GM06990 (cell line): ENCODE measurements around the genes ZFX, PPP4R3C and TASL.

- RRBS, result no CpG with 5 or more reads among the region's 1 CpG
Observed at GRCh38 chrX:23817249-23817627, 34.3 kb downstream of the SAT1 start.

DNA sequence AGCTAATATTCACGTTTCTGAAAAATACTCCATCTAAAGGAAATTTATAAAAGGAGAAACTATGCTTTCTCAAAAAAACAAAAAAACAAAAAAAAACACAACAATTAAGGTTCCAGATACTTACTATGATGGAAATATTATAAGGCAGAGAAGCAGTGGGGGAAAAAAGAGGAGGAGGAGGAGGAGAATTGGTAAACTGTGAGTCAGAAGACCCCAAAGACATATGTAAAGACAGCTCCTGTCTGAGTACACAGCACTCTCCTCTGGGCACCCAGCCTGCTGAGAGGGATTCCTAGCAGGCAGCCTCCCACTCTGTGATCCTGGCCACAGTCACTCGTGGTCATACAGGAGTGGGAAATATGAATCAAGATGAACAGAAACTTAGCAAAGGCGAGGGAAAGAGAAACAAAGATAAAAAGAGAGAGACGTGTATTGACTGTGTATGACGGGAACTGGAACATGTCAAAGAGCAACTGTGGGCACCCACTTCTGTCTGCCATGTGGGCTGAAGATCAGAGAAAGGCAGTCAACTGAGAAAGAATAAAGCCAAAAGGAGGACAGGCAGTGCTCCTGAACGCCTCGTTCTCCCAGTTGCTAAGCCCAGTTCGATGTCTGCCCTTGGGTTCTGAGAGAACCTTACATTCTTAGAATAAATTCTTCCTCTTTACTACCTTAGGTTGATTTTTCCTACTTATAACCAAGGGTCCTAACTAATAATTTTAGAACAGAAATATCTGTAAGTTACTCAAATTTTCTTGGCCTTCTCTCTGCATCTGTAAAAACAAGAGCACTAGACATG, 12.3 kb downstream of the KLHL15 start:
- RRBS, result no CpG with 5 or more reads among the region's 8 CpGs

- RRBS, result 3% methylated on average over 30 of the region's 113 CpGs
Observed at GRCh38 chrX:24148886-24149906, at the start of gene ZFX. TSS of gene ZFX (plus strand) at chrX:24149729.

GRCh38 chrX:24167177-24167887, 17.8 kb downstream of the ZFX start:
- RRBS, result no CpG with 5 or more reads among the region's 2 CpGs

DNA sequence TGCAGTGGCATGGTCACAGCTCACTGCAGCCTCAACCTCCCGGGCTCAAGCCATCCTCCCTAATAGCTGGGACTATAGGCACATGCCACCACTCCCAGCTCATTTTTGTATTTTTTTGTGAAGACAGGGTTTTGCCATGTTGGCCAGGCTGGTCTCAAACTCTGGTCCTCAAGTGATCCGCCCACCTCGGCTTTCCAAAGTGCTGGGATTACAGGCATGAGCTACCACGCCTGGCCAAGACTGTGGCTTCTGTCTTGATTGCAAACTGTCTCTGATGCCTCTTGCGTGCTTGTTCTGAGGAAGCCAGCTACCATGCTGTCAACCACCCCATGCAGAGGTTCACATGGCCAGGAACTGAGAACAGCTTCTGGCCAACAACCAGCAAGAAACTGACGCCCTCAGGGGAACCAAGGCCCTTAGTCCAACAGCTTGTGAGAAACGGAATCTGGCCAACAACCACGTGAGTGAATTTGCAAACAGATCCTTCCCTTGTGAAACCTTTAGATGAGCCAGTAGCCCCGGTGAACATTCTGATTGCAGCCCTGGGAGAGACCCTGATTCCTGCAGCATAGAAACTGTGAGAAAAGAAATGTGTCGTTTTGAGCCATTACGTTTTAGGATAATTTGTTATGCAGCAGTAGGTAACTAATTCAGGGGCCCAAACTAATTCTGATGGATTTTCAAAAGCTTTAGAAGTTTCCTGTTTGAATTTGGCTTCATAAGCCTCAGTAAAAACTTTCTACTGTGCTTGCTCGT, 71.1 kb downstream of the SUPT20HL2 start:
- RRBS, result no CpG with 5 or more reads among the region's 12 CpGs

- RRBS, result no CpG with 5 or more reads among the region's 10 CpGs
Observed at GRCh38 chrX:24475053-24475894, 10.2 kb downstream of the PDK3 start.

DNA sequence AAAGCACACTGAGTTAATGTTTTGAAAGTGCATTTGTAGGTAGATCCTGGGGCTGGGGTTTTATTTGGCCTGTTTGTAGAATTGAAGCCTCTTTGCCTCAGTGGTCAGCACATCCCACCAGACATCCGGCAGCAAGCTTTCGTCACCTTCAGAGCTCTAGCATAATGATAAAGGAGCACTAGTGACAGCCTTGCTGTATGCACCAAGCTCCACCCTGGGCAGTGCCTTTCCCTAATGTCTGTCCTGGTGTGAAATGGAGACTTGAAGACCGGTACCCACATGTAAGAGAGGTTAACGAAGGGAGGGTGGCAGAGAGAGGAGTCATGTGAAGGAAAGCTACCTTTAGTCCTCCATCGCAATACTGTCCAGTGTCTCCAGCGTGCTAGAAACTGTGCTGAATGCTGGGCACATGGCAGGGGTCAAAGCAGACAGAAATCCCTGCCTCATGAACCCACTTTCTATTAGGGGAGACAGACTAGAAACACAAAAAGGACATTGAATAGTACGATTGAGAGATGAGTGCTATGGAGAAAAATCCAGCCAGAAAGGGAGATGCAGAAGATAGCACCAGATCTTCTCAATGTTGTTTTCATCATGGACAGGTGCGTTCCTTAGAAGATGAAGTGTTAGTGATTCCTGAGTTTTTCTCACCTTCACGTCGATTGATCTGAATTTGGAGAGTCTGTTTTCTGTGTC, 80.5 kb downstream of the PDK3 start:
- RRBS, result no CpG with 5 or more reads among the region's 10 CpGs

DNA sequence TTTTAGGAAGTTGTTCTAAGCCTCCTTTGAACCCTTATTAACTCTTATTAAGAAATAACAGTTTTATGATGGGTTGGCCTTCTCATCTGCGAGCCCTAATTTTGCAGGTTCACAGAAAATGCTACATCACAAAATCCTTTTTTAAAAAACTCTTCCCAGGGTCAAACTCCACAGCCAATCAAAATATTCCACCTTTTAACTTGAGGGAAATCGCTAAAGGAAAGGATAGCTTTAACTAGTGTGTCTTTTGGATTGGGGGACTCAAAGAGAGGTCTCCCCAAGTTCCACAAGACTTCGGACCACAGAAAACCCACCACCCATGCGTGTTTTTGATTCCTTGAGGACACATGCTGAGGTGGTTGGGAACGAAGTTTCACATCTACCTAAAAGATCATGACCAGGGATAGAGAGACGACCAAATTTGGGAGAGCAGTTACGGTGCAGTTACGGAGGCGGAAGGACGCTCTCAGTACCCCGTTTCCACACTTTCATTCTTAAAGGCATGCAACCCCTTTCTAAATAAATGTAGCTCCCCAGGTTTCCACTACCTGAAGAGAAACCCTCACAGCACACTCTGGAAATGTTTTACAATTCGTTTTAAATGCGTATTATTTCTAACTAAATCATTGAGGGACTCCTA, 1.2 kb downstream of the PCYT1B start:
- RRBS, result no CpG with 5 or more reads among the region's 13 CpGs

DNA sequence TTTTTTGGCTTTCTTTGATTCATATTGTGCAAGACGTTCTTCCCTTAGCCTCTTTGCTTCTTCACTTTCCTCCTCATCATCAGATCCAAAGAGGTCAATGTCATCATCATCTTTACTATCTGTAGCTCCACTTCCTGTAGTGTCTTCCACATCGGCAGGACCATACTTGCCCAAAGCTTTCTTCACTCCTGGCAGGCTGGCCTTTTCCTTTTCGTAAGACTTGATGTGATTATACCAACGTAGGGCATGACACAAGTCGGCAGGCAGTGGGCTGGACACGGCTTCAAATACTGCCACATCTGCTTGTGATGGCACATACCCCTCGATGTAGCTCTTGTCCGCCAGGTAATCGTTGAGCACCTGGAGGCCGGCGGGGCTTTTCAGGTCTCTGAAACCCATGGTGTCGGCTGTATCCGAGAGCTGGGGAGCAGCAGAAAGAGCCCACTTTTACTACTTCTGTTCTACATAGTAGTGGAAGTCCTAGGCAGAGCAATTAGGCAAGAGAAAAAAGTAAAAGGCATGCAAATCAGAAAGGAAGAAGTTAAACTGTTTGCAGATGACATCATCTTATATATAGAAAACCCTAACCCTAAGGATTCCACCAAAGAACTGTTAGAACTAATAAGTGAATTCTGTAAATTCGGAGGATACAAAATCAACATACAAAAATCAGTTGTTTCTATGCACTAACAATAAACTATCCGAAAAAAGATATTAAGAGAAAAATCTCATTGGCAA, 95.1 kb downstream of the POLA1 start:
- RRBS, result no CpG with 5 or more reads among the region's 15 CpGs

DNA sequence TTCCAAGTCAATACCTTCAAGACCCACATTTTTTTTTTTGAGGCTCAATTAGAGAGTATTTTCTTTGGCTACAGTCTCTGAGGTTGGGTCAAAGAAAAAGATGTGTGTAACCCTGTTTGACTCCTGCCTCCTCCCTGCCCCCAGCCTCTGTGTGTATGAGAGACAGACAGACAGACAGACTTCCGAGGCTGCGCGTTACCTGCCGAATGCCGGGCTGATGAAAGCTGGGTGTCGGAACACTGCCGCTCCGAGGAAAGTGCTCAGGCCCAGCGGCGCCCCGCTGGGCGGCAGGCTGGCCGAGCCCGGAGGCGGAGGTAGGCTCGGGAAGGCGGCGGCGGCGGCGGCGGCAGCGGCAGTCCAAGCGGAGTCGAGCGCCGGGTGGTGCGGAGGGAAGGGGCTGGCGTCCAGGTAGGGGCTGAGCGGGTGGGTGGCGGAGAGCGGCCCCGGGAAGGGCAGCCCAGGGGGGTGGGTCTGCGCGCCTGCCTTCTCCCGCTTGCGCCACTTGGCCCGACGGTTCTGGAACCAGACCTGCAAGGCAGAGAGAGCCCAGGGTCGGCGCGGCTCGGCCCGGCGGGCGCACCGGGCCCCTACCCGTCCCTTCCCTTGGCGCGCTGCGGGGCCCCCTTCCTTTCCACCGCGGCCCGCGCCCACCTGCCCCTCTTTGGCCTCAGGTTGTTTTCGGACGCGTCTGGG, 8.7 kb downstream of the ARX start:
- RRBS, result 43% methylated on average over 27 of the region's 58 CpGs

GRCh38 chrX:25016909-25017455, 1.2 kb upstream of the ARX start:
- RRBS, result no CpG with 5 or more reads among the region's 14 CpGs

- RRBS, result no CpG with 5 or more reads among the region's 6 CpGs
Observed at GRCh38 chrX:26262149-26262629, 46.2 kb downstream of the MAGEB5 start.

- RRBS, result no CpG with 5 or more reads among the region's 11 CpGs
Observed at GRCh38 chrX:27398726-27399263, 64.3 kb downstream of the PPP4R3C start.

DNA sequence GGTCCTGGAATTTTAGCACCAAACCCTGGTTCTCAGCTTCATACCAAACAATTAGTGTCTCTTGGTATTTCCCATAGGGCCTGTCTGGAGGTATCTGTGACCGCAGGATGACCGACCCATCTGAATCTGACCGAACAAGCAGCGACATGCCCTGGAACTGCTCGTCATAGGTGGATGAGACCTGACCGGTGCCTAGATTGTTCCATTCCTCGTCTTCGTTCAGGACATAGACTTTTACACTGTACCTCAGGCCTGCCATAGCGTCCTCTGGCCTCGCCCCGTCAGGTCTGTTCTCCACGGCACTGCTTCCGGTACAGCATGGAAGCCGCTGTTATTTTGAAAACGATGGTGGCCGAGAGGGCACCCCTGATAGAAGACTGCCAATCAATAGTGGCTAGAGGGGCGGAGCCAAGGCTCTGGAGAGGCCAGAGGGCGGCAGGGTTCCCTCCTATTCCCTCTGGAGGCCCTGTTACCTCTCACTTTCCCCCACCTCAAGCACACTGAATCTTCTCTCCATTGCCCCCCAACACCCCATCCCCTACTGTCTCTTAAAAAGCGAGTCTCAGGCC, at the start of gene PPP4R3C:
TSS of gene PPP4R3C (minus strand) at position 304 of the 569 bp plus-strand sequence.
- RRBS, result 42% methylated on average over 6 of the region's 19 CpGs

- RRBS, result no CpG with 5 or more reads among the region's 2 CpGs
Observed at GRCh38 chrX:28205718-28206445, 224.6 kb upstream of the DCAF8L1 start.

GRCh38 chrX:28659378-28659733, 72.1 kb downstream of the IL1RAPL1 start:
- RRBS, result no CpG with 5 or more reads among the region's 20 CpGs

GRCh38 chrX:30561129-30561576, 16.4 kb downstream of the TASL start:
- RRBS, result no CpG with 5 or more reads among the region's 2 CpGs

GRCh38 chrX:30577441-30578178, at the start of gene TASL:
TSS of gene TASL (minus strand) at chrX:30577766.
- RRBS, result no CpG with 5 or more reads among the region's 10 CpGs

DNA sequence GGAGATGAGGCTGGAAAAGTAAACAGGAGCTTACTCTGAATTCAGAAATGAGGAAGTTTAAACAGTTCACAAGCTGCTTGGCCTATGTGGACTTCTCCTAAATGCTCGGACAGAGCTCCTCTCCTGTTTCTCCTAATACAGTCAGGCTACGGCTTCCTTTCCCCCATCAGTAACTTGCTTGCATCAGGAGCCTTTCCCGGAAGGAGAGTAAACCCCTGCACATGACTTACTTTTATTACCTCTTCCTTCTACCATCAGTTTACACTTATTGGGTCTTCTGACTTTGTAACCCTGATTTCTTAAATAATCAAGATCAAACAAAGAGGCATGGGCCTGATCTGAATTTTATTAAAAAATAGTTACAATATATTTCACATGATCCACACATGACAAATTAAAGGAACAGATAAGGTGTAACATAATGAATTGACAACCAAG, 14.7 kb upstream of the GK start:
- RRBS, result no CpG with 5 or more reads among the region's 3 CpGs

- RRBS, result 7% methylated on average over 6 of the region's 51 CpGs
Observed at GRCh38 chrX:30652350-30653249, 623 bp upstream of the GK start.